Colonic mucosa (tissue), 1 donor: ENCODE measurements around a stretch of chr1.

DNA sequence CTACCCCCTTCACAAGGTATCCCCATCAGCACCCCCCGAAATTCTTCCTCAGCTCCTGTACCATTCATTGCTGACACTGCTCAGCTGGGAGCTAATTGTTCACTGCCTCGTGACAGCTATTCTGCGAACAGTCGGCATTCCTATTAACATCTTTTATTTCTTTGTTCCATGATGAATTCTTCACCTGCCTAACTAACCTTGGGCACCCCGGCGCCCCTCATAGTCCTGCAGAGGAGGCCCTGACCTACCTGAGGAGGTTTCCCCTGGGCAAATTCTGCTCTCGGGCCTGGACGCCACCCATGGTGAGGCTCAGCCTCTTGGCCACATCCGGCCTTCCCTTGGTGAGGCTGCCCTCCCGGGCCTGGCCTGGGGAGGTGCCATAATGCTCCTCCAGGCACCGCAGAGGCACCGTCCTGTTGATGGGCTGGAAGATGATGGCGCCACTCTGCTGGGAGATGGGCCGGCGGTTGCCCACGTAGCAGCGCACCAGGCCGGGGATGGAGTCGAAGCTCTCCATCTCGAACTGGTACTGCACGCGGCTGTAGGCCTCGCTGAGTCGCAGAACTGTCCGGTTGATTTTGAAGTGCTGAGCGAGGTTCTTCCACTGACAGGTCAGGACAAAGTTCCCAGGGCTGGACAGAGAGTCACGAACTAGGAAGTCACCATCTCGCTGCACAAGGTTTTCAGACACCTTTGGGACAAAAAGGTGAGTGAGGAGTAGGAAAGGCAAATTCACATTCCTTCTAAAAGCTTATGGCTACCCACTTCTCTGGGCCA, 92.7 kb downstream of the BCAR3 start:
- PRO-cap: no peak

- PRO-cap: no peak
Measured at GRCh38 chr1:93659773-93660477, 21.7 kb downstream of the BCAR3 start.

DNA sequence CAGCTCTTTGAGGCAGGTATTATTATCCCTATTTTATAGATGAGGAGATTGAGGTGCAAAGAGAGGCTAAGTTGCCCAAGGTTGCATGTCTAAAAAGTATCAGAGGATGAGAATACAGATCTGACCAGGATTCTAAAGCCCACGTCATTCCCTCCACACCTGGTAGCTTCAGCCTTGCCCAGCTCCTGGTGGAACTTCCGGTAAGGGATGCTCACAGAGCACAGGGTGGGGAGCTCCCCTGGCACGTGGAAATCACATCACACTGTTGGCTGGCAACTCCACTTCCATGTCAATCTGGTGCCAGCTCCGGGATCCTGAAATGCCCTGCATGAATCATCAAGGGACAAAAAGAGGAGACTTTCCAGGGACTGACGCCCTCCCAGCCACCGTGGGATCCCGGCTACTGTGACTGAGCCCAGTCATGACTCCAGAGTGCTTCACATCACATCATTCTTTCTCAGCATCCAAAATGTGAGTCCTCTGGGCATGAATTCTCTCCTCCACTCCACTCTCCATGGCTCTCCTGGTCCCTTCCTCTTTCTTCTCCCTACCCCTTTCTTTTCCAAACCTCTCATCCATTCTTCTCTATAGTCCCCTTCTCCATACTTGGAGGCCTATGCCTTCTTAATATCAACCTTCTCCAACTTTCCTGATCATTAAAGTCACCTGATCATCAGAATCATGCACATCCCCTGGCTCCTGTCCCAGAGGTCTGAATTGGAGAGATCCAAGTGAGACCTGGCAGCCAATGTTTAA, 12.5 kb upstream of the BCAR3 start:
- PRO-cap: no peak

DNA sequence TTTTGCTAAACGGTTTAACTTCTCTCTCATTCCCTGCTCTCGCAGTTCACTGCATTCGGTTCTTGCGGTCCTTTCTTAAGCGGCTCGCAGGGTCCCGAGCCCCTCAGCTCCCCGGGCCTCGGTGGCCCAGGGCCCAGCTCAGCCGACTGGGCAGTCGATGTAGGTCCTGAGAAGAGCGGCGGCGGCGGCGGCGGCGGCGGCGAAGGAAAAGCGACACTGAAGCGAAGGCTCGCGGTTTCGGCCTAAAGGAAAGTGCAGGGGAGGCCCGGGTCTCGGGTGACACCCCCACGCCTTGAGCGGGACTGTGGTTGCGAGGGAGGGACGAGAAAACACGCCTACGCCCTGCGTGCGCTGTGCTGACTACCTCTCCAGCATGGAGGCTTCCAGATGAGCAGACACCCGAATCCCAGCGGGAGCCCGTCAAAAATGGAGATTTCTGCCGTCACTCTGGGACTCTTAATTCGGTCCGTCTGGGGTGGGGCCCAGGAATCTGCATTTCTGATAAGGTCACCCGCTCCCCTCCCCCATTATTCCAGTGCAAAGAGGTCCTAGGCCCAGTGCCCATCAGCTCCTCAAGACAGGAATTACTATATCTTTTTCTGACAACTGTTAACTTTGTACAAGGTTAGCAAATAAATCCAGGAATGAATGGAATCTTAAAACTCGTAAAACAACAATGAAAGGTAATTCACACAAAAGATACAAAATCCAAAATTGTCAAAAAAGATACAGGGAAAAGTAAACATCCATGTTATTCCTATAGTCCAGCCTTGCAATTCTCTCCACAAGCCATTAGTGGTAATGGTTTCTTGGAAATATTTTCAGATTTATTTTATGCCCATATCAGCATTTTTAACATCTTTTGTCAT, 31.1 kb downstream of the DNTTIP2 start:
- PRO-cap: bidirectional peak, plus-strand start at position 374 of the sequence, minus-strand start at position 218 of the sequence

DNA sequence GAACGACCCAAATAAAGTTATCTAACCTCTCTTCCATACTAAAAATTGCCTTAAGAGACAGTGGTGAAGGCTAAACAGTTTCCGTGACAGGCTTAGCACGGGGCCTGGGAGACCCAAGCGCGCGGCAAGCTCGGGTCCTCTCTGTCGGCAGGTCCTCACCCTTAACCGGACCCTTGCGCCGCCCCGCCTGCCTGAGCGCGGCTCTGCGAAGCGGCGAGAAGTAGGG, 259 bp downstream of the DNTTIP2 start:
- PRO-cap: no peak

DNA sequence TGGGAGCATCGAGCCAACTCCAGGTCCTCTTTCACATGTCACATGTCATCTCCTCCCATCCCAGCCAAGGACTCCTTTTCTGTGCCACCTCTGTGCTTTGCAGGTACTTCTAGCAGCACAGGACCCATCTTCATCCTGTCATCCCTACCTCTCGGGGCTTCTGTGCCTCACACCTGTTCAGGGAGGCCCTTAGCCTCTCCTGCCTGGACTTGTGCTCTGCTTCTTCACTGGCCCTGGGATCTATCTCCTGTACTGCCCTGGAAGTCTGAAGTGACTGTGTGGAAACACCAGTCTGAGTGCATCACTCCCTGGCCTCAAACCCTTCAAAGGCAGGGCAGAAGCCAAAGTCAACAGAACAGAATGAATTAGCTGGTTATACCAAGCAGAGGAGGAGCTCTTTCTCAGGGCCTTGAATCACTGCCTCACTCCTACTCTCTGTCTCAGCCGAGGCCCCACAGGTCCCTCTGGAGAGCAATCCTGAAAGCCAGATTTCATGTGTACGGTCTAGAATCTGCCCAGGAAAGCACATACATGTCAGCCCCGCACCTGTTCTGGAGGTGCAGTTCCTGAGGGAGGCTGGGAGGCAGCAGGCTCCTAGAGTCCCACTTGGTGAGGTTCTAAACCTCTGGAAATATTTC, 98.5 kb downstream of the ABCA4 start:
- PRO-cap: no peak

GRCh38 chr1:94202859-94203492, 34.4 kb downstream of the ARHGAP29 start:
- PRO-cap: no peak

DNA sequence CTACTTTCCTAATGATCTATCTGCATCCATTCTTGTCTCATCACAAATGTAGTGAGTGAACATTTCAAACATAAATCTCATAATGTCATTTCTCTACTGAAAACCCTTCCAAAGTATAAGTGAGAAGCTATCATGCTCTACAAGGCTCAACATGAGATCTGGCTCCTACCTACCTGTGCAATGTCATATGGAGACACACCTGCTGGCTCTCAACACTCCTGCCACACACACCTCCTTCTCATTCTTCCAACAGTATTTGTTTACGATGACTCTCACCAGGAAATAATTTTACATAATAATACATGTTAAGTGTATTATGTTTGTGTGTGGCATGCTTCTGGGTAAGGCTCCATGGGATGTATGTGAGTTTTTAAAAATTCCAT, 3.9 kb downstream of the ARHGAP29 start:
- PRO-cap: no peak

- PRO-cap: no peak
Measured at GRCh38 chr1:94379494-94379993, 38.6 kb upstream of the ABCD3 start.

DNA sequence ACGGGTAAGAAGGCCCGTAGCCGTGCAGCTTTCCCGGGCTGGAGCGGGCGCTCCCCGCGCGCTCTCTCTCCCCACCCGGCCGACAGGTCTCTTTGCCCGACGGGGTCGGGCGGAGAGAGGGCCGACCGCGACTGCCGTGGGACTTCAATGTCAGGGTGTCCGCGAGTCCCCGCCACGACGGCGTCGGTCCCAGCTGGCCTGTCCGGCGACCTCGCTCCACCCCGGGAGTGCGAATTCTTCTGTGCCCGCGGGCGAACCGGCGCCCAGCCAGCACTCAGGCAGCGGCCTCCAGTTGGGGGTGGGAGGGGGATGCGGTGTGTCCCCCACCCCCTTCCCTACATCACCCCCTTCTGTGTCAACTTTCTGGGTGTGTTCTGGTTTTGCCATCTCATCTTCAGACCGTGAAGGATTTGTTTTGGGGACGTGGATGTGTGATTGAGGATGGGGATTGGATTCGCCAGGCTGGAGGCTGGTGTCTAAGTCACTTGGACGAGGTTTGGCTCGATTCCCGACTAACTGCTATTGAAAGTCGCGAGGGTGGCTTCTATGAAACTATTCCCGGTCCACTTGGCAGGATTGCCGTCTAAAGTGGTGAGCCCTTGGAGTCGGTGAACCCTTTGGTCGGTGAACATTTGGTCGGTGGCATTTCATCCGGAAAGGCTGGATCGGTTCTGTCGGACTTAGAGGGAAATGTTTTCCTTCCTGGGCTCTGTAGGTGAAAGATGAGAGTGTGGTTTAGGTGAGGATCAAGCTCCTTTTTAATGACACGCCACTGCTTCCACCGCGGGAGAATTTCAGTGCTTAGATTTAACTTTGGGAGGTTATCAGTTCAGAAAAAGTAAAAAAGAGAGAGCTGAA, 625 bp downstream of the ABCD3 start:
- PRO-cap: no peak

DNA sequence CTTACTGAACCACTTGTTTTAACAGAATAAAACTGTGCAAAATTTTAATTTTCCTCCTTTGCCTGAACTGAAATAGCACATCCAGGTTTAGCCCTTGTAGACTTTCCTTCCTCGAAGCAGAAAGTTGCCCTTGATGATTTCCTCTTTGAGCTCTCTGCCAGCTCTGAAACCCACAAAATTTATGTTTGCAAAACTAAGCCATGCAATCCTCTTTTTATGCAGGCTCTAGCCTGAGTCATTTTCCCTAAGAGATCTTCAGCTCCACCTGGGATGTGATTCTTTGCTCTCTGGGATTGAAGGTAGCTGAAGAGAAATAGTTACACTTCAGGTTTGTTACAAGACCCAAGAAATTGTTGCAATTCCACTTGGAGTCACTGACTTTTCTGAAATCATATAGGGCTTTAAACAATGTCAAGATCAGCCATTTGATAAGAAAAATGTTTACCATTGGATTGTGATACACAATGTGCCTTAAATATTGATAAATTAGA, 1.5 kb upstream of the F3 start:
- PRO-cap: no peak

GRCh38 chr1:94753291-94753994, 66.7 kb upstream of the SLC44A3 start:
- PRO-cap: no peak

- PRO-cap: no peak
Measured at GRCh38 chr1:94755614-94756262, 64.4 kb upstream of the SLC44A3 start.

DNA sequence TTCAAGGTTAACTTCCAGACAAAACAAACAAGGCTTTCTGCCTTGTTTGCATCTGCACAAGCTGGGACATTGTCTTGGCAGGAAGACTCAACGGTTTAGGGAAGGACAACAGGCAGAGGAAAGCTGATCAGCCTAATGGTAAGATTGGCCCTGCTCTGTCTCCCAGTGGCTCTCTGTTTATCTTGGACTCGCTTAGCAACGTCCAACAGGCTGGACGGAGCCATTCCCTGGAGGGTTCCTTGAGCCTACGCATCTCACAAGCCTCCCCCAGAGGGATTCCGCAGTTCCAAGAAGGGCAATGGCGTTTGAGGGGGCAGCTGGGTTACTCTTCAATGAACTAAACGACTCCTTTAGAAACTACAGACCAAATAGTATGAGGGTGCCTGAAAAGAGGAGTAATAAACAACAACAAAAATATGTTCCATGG, 62.1 kb upstream of the SLC44A3 start:
- PRO-cap: no peak

GRCh38 chr1:94864585-94865326, 44.6 kb downstream of the SLC44A3 start:
- PRO-cap: unidirectional peak, minus-strand start at chr1:94865055

- PRO-cap: no peak
Measured at GRCh38 chr1:94895530-94896119, 31.3 kb downstream of the CNN3 start.

DNA sequence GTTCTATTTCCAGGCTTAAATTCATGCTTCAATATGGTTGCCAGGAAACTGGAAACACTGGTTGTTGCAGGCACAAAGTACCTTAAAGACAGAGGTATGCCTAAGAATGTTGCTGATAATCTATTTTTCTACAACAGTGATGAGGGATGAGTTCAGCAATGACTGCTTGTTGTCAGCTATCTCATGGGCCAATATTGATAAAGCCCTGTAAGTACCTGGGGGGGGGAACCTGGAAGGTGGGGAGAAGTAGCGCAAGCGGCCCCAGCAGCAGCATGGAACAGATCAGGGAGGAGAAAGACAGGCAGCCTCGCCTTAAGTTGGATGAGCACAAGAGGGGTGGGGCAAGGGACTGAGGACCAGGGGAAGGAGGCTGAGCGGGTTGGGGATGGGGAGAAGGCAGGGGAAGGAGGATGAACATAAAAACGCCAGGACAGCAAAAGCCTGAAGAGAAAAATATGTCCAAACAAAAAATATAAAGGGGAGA, 70.7 kb downstream of the ALG14 start:
- PRO-cap: no peak

GRCh38 chr1:95370062-95370861, 136.3 kb downstream of the RWDD3 start:
- PRO-cap: no peak

DNA sequence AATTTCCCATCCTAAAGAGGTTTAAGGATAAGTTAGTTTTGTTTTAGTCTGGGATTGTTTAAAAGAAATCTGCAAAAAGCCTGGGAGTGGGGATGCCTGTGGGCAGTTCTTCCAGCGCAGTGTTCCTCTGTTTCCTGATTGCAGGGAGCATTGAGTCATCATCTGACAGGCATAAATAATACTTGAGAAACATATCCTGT, 350.8 kb upstream of the PTBP2 start:
- PRO-cap: no peak

GRCh38 chr1:96425463-96425852, 296.1 kb upstream of the PTBP2 start:
- PRO-cap: no peak